Ileum (tissue), 1 donor: ENCODE measurements around a stretch of chr15.

- PRO-cap, result no peak
Observed at GRCh38 chr15:55969577-55970130, 23.8 kb downstream of the NEDD4 start.

- PRO-cap, result no peak
Observed at GRCh38 chr15:56093738-56094832, 100.7 kb upstream of the NEDD4 start.

GRCh38 chr15:56094833-56095683 lies 101.6 kb upstream of the NEDD4 start:
- PRO-cap, result no peak

DNA sequence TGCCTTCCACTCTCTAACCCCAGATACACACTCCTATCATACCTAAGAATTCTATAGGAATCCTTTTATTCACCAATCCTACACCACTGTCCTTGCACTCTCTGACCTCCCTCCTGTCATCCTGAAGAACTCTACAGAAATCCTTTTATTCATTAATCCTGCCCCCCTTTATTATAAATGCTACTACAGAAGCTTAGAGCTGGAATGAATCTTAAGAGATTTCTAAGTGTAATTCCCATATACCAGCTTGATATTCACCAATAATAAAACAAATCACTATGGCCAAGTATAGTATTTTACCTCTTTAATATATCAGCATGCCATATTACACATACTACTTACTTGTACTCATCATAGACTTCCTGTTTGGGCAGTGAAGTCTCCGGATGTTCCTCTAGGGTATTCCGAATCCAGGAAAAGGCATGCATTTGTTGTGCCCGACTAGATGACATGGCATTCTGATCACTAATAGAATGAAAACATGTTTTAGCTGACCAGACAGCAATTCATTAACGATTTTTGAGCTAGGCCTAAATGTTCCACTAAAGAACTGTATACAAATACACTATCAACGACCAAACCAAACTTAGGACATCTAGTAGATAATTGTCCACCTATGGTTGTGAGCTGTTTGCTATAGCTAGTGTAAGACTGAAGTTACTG lies 101.1 kb downstream of the RFX7 start:
- PRO-cap, result no peak

DNA sequence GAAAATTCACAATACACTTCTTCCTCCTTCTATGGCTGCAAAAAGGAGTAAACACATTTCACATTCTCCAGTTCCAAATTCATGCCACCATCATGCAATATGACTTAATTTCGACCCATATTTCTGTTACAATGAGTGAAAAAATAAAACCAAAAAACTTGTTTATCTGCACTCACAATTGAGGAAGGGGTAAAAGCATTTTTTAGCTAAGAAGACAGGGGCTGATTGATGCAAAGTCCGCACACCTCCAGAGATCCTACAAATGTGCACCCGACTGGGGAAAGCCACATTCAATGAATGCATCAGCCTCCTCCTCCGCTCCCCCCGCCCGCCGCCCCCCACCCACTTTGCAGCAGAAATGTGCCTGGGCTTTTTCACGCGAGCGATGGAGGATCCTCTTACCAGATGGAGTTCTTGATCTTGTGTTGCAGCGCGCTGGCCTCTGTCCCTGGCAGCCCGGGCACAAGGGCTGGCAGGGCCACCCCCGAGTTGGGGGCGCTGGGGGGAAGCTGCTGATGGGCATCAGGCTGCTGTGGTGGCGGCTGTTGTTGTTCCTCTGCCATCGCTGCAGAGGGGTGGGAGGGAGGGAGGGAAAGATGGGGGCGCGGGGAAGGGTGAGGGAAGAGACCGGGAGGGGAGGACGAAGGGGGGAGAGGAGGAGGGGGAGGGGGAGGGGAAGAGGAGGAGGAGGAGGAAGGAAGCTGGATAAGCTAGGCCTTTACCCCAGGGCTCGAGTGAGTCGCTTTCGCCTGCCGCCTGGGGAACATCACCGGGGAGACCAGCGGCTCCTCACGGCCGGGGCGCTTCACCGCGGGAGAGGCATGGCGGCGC lies 741 bp downstream of the RFX7 start:
- PRO-cap, result unidirectional peak, plus-strand start at position 733 of the sequence

DNA sequence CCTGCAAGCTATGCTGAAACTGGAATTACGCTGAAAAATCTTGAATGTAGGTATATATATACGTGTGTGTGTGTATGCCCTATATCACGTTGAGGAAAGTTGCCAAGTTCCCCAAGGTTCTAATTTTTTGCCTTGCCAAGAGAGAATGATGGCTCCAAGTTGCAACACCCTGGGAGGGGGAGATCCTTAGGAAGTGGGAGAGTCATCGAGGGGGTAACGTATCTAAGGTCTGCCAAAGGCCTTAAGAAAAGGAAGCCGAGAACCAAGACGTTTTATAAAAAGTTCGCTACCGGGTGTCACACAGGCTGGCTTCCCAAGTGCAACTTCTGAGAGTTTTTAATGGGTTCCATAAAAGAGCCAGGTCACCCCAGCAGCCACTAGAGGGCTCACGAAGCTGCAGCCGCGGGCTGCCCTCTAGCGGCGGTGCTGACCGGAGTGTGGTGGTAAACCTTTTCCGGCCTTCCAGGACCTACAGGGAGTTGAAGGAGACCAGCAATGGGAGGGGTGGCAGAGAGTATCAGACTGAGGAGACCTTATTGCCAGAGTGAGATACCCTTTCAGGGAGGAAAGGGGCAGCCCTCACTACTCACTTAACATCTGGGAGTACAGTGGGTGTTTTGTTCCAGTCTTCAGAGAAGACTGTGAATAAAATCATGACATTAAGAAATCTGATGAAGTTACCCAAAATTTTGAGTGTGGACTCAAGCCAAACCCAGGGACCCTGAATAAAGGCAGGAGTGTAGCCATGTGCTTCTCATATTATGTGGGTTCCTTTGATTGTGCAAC lies 2.3 kb upstream of the RFX7 start:
- PRO-cap, result no peak

DNA sequence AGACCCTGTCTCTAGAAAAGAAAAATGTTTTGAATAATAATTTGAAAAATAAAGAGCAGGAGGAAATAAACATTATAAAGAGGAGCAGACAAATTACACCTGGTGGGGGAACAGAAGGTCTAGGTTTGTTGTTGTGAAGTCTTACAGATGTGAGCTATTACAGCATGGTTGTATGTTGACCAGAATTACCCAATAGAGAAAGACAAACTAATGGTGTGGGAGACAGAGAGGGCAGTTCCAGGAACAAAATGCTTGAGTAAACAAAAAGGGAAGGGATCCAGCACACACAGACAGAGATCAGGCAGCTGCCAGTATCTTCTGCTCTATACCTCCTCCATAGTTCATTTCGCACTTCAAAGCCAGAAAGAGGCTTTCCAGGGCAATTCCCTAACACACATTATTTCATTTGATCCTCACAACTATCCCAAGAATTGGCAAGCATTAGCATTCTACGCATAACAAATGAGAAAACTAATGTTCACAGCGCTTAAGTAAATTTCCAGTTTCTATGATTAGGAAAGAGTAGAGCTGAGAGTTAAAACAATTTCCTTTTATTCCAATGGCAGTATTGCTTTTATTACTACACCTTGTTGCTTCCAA lies 39.6 kb upstream of the ZNF280D start:
- PRO-cap, result no peak

DNA sequence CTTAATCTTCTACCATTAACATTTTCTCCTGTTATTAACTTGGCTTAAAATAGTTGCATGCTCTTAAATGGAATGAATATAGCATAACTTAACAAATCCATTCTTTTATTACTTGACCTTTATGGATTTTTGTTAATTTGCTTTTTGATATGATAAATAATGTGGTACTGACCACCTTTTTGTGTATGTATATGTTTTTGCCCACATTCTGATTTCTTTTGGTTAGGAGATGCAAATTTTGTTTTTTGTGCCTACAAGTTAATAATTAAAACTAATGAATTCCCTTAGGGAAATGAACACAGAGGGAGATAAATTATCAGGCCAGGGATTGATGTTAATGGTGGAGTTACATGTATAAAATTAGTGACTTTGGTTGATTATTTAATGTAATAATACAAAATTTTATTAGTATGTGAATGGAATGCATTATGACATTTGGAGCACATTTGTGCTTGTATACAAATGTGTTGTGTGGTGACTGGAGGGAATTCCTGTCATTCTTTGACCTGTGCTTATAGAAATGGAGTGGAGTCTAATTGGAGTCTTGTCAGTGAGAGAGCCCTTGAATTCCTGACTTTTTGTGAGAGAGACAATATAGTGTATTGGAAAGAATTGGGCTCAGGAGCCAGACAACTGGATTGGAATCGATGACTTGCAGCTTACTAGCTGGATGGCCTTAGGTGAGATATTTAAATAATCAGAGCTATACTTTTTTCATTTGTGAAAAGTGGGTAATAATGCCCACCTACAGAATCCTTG lies 9.2 kb downstream of the TCF12 start:
- PRO-cap, result no peak

DNA sequence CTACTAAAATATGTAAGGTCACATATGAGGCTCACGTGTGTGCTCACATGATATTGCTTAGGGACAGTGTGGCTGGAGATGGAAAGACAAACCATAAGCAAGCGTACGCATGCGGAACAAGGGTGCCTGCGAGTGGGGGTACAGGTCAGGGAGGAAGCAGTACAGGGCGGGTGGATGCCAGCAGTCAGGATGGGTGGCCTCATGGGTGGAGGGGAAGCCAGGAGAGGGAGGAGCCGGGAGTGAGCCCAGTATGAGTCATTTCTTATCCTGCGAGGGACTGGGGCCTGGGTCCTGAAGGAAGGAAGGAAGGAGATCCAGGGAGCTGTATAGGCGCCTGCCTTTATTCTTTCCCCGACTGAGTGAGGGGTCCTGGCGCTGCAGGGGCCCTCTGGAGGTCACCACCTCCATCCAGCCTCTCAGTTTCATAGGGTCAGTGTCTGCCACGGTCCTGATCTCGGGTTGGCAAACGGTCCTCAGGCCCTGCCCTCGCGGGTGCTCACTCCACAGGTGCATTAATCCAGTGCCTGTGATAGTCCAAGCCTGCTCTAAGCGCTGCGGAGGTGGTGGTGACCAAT lies 42.0 kb upstream of the CGNL1 start:
- PRO-cap, result no peak

DNA sequence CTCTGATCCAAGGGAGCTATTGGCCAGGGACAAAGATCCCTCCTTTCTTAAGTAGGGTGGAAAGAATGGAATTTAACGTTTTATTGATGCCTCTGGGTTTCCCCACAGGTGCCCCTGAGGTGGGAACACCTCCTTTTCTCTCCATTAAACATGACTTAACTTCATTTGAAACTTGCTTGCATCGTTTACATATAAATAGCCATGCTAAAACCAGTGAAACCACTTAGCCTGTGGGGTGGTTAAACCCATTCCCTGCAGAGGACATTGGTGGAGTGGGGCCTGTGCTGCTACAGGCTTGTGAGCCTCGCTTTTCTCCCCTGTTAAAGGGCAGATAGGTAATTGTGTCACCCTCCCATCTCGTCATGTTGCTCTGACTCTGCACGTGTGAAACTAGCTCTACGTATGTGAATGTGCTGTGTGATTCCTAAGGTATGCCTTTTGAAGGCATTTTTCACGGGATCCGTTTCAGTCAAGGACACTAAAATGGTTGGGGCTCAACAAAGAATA lies 9.7 kb downstream of the CGNL1 start:
- PRO-cap, result no peak

DNA sequence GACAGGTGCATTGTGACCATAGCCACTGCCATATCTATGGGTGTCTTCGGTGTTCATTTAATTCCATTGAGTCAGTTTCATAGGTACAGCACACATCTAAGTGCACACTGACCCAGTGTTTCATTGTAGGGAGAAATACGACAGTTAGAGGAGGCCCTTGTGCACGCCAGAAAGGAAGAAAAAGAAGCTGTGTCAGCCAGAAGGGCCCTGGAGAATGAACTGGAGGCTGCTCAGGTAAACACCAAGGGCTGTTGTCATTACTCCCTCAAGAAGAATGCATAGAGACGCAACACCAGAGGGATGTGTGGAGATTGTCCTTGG lies 73.5 kb upstream of the MYZAP start:
- PRO-cap, result no peak

GRCh38 chr15:57625632-57626228 lies 34.0 kb downstream of the MYZAP start:
- PRO-cap, result no peak

- PRO-cap, result no peak
Observed at GRCh38 chr15:57914288-57915129, 151.0 kb downstream of the ALDH1A2 start.

DNA sequence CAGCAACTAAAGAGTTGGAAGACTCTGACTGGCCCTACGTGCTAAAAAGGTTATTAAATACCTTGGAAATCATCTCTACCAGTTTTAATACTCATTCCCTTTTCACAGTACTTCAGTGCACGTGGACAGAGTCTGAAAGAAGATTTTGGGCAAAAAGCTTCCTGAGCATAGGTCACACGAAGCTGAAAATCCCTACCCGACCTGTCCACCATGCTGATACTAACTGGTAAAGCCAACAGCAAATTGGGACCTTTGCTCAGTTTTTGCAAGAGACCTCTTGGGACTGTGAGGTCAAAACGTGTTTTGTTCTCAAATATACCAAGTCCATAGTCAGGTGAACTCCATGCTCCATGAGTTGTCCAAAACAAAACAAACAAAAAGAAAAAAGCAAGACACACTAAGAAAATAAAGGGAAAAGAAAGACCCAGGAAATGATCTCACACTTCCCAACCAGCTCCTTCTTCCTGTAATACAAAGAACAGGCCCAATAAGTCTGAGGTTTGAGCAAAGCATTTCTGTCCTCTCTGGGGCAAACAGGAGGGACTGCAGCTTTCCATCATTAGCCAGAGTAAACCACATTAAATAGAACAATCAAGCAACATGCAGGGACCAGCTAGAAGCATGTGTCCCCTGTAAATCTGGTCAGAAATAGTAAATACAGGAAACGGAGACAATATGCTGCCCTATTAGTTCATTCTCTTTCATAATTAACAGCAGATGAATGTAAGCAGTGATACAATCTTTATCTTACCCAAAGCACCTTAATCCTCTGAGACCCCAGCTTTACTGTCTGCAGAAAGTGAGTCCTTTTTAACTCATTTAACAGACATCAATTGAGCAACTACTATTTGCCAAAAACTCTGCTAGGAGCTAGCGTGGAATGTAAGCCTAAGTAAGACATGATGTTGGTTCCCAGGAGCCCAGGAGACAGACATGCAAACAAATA lies 125.1 kb upstream of the LIPC start:
- PRO-cap, result no peak

DNA sequence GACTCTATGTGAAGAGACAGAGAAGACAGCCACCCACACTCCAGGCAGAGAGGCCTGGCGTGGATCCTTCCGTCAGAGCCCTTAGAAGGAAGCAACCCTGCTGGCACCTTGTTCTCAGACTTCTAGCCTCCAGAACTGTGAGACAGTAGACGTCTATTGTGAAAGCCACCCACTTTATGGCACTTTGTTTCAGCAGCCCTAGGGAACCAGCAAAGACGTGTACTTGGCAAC lies 121.8 kb upstream of the LIPC start:
- PRO-cap, result no peak

DNA sequence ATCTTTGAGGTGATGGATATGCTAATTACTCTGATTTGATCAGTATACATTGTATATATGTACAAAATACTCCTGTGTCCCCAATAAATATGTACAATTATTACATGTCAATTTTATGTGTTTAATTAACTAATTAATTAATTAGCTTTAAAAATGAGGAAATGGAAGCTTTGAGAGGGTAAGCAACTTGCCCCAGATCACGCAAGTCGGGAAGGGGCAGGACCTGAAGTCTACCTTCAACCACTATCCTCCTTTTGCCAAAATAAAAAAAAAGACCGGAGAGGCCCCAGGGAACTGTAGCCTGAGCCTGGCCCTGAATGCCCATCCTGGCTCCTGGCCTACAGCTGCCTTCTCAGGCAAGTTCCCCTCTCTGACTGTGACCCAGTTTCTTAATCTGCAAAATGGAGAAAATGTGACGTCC lies 102.2 kb upstream of the LIPC start:
- PRO-cap, result no peak

GRCh38 chr15:58331542-58332719 lies 99.9 kb upstream of the LIPC start:
- PRO-cap, result unidirectional peak, plus-strand start at chr15:58332294

DNA sequence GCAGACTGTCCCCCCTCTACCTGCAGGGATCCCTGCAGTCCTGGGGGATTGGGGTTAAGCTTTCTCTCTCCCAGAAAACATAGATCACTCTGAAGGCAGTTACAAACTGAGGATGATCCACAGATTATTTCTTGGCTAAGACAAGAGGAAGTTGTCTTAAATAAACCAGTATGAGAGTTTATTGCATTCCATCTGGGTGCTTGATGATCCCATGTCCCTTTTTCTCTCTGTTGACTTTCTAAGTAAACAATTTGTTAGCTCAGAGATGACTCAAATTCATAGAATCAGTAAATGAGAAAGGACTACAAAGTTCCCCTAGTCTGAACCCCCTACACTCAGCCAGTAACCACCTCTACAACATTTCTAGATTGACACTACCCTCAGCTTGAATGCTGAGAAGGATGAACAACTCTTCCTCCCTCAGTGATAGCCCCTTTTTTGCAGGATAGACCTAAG lies 98.8 kb upstream of the LIPC start:
- PRO-cap, result no peak

- PRO-cap, result no peak
Observed at GRCh38 chr15:58434229-58434677, 2.5 kb downstream of the LIPC start.

- PRO-cap, result no peak
Observed at GRCh38 chr15:58442038-58442714, 10.4 kb downstream of the LIPC start.